ENCODE measurements around the genes KRTAP27-1 and KRTAP19-3.

GRCh38 chr21:30337518-30338048 lies at the start of gene KRTAP27-1:
KRTAP27-1 (minus strand) TSS chr21:30337694.
- PRO-cap = no peak

DNA sequence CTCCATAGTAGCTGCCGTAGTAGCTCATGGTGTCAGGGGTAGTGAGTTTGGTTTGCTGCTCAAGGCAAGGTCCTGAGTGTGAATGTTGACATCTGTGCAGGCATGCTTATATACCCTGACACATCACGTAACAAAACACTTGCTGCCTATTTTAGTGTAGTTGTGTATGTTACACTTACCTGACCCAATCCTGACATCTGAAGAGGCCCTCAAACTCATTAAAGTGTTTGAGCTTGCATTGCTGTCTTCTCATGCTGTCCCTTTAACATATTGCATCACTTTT lies at the start of gene KRTAP19-3:
Gene KRTAP19-3, minus strand, starts transcription at position 84 of the 283 bp plus-strand sequence.
- PRO-cap = no peak

DNA sequence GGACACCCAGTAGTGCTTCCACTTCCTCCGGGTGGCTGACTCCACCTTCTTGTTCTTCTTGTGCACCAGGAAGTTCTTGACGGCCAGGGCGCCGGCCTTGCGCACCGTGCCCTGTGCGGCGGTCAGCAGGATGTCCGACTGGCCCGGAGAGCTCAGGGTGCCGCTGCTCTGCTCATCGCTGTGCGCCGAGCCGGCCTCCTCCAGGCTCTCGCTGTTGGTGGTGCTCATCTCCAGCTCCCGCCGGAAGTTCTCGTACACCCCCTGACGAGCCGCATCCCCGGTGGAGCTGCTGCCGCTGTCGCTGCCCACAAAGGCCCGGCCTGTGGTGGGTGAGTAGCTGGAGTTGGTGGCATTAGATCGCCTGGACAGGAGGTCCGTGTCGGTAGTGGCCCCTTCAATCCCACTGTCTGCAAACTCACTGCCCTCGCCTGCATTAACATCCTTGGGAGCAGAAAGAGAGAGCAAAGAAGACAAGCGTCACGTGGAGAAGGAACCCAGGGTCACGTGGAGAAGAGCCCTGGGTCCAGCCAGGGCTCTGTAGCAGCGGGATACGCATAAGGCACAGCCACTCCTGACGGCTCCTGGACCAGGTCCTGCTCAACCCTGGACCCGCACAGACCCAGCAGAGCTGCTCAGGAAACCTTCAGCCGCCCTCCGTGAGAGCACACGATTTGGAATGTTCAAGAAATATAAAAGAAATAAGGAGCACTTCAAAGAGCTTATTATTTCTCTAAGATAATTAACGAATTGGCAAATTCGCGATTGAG lies 92.1 kb downstream of the TIAM1 start:
- PRO-cap = no peak

GRCh38 chr21:31558912-31559816 lies 100.3 kb upstream of the SOD1 start:
- PRO-cap = bidirectional peak, plus-strand start at chr21:31559205, minus-strand start at chr21:31559057; bidirectional peak, plus-strand start at chr21:31559576, minus-strand start at chr21:31559599

DNA sequence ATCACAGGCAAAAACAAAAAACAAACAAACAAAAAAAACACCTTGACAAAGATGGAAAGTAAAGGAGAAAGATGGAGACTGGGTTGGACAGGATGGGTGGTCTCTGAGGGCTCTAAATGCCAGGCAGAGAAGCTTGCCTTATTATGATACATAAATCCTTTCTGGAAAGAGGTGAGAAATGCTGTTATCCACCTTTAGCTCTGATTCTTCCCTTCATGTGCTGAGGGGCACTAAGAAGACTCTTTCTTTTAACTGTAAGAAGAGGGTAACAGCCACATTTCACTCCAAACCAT lies 82.5 kb upstream of the SOD1 start:
- PRO-cap = no peak

- PRO-cap = no peak
These were observed 1.6 kb upstream of the SOD1 start for GRCh38 chr21:31657850-31658421.

- PRO-cap = no peak
These were observed 1.1 kb upstream of the SCAF4 start for GRCh38 chr21:31732801-31733605.

- PRO-cap = bidirectional peak, plus-strand start at chr21:31773377, minus-strand start at chr21:31773125
These were observed 41.3 kb upstream of the SCAF4 start for GRCh38 chr21:31773238-31773566.

- PRO-cap = no peak
These were observed 49.8 kb upstream of the SCAF4 start for GRCh38 chr21:31781819-31782087.

GRCh38 chr21:31908076-31908786 lies 35.4 kb downstream of the HUNK start:
- PRO-cap = no peak

- PRO-cap = no peak
These were observed 85.3 kb downstream of the HUNK start for GRCh38 chr21:31958213-31958431.

DNA sequence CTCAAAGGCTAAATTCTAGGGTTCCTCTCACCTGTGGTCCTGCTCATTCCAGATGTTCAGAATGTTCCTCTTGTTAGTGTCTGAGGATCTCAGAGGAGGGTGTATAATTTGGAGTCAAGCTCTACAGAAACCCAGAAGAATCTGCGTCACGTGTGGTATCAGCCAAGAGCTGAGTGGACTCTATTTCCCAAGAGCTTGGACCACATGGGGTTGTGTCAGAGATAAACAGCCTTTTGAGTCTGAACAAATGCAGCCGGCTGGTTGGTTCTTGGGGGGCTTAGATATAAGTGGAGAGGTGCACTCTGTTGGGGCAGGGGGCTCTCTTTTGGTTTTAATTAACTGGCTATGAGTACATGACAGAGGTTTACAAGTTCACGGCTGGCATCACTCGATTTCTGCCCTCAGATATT lies 595 bp upstream of the MRAP start:
- PRO-cap = no peak

- PRO-cap = no peak
These were observed 31.3 kb downstream of the MRAP start for GRCh38 chr21:32329877-32330418.

DNA sequence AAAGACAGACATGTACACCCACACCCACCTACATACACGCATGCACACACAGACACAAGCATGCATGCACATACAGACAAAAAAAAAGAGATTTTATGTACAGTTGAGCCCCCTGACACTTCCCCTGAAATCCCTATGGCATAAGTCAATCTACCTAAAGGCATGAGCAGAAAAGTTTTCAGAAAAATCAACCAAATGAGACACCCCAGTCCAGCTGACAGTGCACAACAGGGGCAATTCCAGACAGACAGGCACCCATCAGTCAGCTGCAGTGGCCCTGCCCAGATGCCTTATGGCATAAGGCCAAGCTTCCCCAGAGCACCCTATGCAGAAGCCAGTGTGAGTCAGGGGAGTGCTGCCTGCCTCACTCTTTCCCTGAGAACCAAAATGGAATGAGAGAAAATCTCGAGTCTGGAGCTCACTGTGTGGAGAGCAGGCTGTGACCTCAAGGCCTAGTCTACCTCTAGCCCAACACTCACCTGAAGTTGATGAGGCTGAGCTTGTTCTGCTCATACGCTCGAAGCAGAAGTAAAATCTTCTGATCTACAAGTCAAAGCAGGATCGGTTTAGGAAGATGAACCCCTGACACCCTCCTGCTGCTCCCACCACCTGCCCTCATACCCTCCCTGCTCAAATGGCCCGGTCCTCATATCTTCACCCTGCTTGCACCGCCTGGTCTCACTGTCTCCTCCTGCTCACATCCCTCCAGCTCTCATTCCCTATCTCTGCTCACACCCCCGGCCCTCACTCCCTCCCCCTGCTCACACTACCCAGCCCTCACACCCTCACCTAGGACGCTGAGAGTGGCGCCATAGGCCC lies 38.2 kb downstream of the MRAP start:
- PRO-cap = no peak

GRCh38 chr21:32382347-32382905 lies 10.4 kb downstream of the URB1 start:
- PRO-cap = no peak

DNA sequence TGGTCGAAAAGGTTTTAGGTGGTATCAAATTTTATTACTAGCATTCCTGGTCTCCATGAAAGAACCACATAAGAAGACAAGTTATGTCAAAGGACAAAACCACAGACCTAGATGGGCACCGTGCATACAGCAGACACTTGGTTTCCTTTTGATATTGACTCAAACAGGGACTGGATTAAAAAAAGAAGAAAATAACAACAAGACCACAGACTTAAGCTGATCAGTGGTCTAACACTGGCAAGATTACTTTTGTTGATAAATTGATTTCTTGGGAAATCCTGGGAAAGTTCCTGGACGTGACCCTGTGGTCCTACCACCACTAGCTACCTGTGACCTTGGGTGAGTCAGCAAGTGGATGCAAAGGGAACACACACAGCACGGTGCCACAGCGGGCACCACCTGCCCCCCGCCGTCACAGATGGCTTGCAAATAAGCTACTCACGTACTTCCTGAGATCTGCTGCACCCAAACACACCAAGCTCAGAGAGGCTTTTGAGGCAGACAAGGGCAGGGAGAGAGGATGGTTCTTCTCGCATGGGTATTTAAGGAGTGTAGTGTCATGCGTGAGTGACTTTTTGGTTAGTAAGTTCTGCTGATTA lies 12.7 kb downstream of the CFAP298 start:
- PRO-cap = unidirectional peak, plus-strand start at position 495 of the sequence

DNA sequence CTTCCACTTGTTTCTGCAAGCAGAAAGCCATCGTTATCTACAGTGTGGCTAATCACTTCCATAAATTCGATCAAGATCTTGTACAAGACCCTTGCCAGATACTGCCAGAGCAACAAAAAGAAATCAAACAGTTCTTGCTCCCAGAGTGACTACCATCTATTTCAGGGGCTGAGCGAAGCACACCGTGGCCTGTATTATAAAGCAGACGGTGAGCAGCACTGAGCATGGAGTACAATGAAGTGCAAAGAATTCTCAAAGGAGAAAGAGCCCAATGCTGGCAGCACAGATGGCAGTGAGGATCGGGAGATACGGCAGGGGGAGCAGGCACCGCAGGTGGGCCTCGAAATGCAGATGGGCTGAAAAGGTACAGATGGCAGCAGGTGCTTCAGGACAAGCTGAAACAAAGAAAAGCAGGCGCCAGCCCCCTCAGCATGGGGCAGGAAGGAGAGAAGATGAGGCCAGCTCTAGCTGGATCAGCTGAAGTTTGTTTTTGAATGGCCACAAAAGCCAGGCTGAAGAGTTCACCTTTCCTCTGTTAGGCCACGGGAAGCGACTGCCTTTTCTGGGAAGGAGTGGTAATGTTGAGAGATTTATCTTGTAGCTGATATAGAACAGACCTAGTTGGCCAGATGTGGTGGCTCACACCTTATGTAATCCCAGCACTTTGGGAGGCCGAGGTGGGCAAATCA lies 7.8 kb downstream of the CFAP298 start:
- PRO-cap = no peak

DNA sequence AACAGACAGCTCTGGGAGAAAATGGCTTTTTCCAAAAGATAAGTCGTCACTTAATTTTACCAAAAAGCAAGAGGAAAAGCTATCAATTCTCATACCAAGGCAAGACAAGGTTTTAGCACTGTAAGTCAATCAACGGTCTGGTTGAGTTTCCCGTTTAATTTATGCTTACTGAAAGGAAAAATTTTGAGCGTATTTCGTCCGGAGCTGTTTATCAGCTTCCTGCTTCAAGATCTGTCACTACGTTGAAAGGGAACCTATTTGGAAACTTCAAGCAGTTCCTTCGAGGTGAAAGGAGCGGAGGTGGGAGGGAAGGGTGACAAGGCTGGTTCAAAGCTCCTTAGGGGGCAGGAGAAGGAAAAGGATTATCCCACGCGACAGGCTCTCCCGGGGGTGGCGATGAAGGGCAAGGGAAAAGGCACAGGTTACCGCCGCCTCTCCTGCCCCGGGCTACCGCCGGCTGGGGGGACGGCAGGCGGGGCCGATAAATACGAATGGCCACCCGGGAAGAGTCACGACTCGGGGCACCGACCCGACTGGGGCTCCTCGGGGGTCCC lies 700 bp downstream of the SYNJ1 start:
- PRO-cap = no peak

DNA sequence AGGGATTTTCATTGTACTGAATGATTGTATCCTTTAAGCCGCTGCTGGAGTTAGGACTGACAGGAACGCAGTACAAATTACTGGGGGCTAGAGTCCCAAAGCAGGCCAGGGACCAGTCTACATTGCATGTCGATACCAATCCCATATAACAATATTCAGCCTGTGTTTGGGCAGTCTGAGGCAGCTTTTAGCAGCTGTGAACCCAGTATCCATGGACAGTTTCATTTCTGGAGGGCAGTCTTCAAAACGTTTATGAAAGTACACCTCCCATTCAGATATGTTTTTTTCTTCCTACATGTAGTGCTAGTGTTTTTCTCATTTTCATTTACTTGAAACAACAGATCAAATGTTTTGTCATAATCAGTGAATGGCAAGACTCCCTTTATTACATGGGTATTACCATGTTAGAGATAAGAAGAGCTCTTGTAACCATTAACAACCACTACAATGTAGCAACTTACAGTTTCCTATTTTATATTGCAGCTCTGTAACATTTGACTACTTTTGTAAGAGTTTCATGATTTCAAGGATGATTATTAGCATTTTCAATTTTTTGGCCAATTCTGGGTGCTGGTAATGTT lies 4.0 kb upstream of the SYNJ1 start:
- PRO-cap = no peak

DNA sequence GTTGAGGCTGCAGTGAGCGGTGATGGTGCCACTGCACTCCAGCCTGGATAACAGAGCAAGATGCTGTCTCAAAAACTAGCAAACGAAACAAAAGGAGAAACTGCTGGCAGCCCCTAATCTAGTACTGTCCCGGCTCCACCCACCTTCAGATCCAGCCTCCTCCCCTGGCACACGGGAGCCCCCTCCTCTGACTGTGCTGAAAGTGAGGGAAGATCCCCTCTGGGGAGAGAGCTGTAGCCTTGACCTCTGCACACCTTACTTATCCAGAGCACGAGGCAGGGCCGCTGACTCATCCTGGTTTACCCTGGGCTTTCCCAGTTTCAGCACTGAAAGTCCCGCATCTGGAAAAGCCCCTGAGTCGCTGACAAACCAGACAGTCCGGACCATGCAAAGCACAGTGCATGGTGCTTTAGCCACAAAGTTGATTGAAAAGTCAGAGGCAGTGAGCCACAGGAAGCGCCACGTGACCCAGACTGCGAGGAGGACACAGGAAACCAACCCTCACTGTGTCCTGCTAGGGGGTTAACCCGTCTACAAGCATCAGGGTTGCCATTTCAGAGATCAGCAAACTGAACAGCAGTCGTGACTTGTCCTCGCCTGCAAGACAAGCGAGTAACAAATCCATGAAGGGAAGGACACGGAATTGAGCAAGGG lies 20.2 kb upstream of the IFNGR2 start:
- PRO-cap = bidirectional peak, plus-strand start at position 553 of the sequence, minus-strand start at position 263 of the sequence

All from SUDHL5 (cell line).